ENCODE measurements around a stretch of chr7.

- RAMPAGE, long total RNA = no peak
- RRBS = no CpG with 5 or more reads among the region's 12 CpGs
Observed at GRCh38 chr7:149002802-149003253, 25.5 kb downstream of the PDIA4 start.

DNA sequence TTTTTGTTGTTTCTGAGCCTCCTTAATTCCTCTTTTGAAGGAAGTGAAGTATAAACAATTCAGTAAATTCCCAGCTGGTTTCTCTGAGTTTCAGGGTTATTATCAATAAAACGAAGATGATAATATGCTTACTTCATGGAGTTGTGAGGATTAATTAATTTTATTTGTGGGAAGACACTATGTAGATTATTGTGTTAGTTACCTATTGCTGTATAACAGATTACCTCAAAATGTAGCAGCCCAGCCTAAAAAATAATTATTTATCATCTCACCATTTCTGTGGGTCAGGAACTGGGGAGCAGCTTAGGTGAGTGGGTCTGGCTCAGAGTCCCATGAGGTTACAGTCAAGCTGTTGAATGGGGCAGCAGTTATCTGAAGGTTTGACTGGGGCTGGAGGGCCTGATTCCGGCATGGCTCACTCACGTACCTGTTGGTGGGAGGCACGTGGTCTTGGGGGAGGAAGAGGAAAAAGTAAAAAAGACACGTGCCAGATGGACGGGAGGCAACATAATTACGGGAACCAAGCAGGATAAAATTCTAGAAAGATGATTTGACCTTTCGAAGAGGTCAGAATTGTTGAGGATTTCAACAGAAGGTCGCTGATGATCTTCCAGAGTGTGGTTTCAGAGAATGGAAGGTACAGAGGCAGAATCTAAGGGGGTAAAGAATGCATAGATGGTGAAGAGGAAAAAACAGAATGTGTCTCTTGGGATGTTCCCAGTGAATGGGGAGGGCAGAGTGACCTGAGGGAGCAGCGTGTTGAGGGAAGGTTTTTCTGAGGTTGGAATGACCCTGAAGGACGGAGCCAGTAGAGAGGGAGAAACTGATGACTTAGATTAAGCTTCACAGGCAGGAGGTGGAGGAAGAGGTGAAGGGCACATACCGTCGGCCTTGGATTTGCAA lies 8.6 kb downstream of the ZNF282 start:
- RAMPAGE, long total RNA = no peak
- RRBS = no CpG with 5 or more reads among the region's 13 CpGs

- RAMPAGE, long total RNA = no peak
- RRBS = no CpG with 5 or more reads among the region's 2 CpGs
Observed at GRCh38 chr7:149377469-149377849, 83.4 kb downstream of the ZNF777 start.

GRCh38 chr7:149455069-149455837 lies 5.6 kb downstream of the ZNF777 start:
- RAMPAGE, long total RNA = no peak
- RRBS = no CpG with 5 or more reads among the region's 20 CpGs

GRCh38 chr7:149569324-149570036 lies 71.9 kb upstream of the ZNF746 start:
- RAMPAGE, long total RNA = no peak
- RRBS = no CpG with 5 or more reads among the region's 11 CpGs

DNA sequence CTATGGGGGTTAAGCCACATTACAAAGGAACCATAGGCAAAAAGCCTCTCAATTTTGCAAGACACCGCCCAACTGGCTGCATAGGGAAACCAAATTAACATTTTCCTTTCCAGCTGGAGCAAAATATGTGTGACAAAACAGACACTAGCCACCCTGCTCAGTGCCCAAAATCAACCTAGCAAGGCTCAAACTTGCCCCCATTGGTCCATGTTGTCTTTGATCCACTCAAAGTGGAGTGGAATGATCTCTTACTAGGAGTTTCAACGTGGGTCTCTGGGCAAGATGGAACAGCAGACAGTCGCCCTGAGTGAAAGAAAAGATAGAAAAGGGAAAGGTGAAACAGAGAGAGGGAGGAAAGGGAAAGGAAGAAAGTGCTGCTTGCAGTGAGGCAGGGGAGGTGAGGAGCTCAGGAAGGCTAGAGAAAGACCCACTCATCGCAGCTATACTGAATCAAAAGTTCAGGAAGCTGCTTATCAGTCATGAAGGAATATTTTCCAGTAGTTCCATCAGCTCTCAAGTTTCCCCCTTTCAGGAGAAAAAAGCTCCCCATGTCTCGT lies 28.4 kb upstream of the KRBA1 start:
- RAMPAGE, long total RNA = no peak
- RRBS = no CpG with 5 or more reads among the region's 5 CpGs

GRCh38 chr7:149692291-149693209 lies 22.2 kb upstream of the KRBA1 start:
- RAMPAGE, long total RNA = no peak
- RRBS = 4% methylated on average over 13 of the region's 51 CpGs

DNA sequence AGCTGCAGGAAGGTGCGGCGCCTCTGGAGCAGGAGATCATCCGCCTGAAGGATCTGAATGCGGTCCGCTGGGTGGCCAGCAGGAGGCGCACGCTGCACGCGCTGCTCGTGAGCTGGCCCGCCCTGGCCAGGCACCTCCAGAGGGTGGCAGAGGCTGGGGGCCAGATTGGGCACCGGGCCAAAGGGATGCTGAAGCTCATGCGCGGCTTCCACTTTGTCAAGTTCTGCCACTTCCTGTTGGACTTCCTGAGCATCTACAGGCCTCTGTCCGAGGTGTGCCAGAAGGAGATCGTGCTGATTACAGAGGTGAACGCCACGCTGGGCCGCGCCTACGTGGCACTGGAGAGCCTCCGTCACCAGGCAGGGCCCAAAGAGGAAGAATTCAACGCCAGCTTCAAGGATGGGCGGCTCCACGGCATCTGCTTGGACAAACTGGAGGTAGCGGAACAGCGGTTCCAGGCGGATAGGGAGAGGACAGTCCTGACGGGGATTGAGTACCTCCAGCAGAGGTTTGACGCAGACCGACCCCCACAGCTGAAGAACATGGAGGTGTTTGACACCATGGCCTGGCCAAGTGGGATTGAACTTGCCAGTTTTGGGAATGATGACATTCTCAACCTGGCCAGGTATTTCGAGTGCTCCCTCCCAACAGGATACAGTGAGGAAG lies 12.2 kb upstream of the ATP6V0E2 start:
- RAMPAGE, long total RNA = no peak
- RRBS = no CpG with 5 or more reads among the region's 32 CpGs

- RAMPAGE, long total RNA = no peak
- RRBS = no CpG with 5 or more reads among the region's 16 CpGs
Observed at GRCh38 chr7:149879673-149880426, 6.1 kb downstream of the ATP6V0E2 start.

DNA sequence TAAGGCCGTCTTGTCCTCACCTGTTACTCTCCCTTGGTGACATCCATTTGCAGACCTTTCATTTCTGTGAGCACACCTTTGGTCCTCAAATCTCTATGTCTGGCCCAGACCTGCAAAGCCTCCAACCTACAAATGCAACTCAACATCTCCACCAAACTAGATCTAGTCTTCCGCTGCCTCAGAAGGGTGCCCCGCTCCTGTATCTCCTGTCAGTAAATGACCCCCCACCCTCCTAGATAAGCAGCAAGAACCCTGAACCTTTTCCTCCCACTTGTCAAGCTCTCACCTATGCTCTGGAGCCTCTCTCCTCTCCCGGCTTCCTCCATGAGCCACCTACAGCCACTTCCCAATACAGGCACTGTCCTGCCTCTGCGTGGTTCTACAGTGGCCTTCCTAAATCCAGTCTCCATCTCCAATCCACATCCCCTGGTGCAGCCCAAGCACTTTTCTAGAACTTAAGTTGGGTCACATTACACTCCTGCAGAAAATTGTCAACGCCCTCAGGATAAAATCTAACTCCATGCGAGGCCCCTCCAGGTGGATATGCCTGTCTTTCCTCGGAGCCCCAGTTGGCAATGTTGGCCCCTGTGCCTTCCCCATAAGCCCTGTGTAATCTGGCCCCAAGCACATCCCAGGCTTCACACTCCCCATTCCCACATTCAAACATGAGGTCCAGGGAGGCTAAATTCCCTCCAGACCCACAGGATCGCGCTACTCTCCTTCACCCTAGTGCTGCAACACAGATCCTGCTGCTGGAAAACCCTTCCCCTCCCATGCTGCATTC lies 45.5 kb upstream of the LRRC61 start:
- RAMPAGE, long total RNA = no peak
- RRBS = no CpG with 5 or more reads among the region's 10 CpGs

DNA sequence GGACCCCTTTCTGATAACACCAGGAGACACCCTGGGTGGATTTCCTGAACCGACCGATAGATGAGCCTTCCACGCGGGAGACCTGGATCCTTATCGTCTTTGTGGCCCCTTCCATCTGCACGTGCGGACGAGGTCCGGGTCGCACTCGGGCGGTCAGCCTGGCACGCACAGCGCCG lies 455 bp upstream of the LRRC61 start:
- RAMPAGE, long total RNA = no peak
- RRBS = 10% methylated on average over 7 of the region's 15 CpGs

- RAMPAGE, long total RNA = no peak
- RRBS = no CpG with 5 or more reads among the region's 8 CpGs
Observed at GRCh38 chr7:150355032-150355782, 13.4 kb upstream of the REPIN1 start.

- RAMPAGE, long total RNA = no peak
- RRBS = no CpG with 5 or more reads among the region's 10 CpGs
Observed at GRCh38 chr7:150357096-150357847, 11.3 kb upstream of the REPIN1 start.

DNA sequence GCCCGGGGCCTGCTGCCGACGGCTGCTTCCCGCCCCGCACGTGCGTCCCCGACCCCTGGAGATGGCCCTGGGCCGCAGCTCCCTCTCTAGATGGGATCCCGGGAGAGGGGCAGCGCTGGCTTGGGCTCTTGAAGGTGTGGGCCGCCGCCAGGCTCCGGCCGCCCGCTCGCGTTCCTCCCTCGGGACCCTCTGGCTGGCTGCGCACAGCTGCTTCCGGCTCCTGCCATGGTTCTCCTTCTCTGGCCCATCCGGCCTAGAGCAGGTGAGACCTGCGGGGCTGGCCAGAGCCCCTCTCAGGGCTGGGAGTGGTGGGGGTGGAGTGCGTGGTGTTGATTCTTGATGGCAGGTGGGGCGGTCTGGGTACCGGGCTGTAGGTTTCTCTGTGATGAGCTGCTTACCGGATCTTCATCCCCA lies 2.8 kb downstream of the ENSG00000284691 start:
- RAMPAGE, long total RNA = no peak
- RRBS = 95% methylated on average over 18 of the region's 27 CpGs

DNA sequence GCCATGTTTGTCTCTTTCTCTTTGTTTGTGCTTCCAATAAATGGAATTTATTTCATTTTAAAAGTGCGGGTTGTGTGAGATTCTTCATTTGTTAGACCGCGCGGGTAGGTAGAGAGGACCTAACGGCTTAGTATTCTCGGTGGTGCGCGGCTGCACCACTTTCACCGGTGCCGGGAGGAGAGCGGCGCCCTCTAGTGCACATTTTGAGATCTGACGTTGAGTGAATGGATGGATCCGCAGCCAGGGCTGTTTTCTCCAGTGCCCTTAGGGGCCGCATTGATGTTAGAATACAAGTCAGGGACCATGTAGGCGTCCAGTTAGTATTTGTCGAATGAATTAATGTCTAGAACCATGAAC lies 15.5 kb downstream of the ENSG00000284691 start:
- RAMPAGE, long total RNA = no peak
- RRBS = no CpG with 5 or more reads among the region's 17 CpGs

GRCh38 chr7:150448359-150449271 lies 1.8 kb upstream of the GIMAP8 start:
- RAMPAGE, long total RNA = no peak
- RRBS = no CpG with 5 or more reads among the region's 25 CpGs

DNA sequence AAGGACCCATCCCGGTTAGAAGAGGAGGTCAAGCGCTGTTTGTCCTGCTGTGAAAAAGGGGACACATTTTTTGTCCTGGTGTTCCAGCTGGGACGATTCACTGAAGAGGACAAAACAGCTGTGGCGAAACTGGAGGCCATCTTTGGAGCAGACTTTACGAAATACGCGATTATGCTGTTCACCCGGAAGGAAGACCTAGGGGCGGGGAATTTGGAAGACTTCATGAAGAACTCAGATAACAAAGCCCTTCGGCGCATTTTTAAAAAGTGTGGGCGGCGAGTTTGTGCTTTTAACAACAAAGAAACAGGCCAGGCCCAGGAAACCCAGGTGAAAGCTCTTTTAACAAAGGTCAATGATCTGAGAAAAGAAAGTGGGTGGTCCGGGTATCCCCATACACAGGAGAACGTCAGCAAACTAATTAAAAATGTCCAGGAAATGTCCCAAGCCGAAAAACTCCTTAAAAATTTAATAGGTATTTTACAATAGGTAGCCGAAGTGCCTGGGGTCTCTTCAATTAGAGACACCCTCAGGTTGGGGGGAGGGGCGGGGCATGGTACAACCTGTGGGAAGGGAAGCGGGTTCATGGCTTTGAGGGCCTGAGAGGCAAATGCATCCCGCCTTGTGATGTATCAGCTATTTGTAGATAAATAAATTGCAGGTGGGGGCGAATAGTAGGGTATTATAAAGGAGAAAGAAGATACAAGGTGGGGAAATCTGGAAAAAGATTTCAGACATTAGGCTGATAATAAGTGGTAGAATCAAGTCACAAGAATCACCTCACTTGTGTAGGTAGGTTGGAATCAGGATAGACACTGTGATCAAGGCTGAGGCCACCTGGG lies 27.1 kb downstream of the GIMAP8 start:
- RAMPAGE, long total RNA = no peak
- RRBS = no CpG with 5 or more reads among the region's 21 CpGs

DNA sequence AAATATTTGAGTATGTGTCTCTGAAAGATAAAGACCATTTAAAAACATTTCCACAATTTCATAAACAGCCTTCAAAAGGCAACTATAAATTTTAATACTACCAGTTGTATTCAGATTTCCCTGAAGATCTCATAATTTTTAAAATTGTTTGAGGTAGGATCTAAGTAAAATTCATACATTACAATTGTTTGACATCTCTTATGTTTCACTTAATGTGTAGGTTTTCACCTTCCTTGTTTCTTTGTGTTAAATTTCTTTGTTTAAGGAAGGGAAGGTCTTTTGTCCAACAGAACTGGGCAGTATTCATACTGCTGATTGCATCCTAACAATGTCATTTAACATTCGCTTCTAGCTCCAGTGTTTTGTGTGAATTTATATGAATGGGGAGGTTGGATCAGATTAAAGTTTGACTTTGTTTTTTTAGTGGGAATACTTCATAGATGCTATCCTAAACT lies 1.8 kb downstream of the GIMAP7 start:
- RAMPAGE, long total RNA = no peak
- RRBS = no CpG with 5 or more reads among the region's 1 CpG

GRCh38 chr7:150568554-150569109 lies 1.4 kb downstream of the GIMAP4 start:
- RAMPAGE, long total RNA = no peak
- RRBS = no CpG with 5 or more reads among the region's 3 CpGs

DNA sequence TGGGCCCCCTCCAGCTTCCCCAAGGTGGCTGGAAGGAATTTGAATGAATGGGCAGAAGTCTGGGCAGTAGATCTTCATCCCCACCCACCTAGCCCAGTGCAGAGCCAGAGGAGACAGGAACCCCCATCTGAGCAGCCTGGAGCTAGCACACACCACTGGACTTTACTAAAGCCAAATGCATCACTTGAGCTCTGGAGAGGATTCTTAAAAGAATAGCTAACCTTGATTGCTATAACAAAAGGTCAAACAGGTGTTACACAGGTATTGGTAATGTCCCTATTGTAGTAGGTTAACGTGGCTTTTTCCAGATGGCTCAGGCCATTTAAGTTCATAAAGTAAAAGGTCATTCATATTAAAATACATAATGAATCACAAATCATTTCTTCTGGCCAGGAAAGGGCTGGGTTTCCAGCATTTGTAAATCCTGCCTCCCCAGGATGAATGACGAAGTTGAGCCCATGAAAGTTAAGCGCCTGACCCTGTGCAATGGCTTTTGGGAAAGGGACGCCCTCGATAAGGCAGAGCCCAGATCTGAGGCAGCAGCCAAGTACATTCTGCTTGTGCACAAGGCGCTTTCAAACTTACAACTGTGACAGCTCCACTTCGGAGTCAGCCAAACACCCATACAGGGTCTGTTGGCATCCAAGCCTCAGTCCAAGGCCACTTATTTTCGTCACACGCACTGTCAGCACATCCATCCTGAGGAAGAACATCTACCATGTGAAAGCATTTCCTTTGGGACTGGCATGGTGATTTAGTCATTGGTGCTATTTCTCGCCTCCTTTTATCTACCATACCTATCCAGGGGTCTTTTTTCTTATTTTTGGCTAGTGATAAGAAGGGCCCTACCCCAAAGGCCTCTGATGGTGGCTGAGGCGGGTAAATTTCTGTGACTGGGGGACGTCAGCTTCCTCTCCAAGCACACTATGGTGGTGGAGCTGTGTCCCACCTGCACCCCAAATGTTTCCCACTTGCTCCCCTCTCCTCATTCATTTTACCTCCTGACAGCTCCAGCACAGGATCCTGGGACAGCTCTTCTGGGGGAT lies 2.8 kb downstream of the GIMAP6 start:
- RAMPAGE, long total RNA = no peak
- RRBS = no CpG with 5 or more reads among the region's 12 CpGs

Measured in kidney epithelial cell (primary cell).